UCH-1 (cell line): ENCODE measurements around a stretch of chr3.

DNA sequence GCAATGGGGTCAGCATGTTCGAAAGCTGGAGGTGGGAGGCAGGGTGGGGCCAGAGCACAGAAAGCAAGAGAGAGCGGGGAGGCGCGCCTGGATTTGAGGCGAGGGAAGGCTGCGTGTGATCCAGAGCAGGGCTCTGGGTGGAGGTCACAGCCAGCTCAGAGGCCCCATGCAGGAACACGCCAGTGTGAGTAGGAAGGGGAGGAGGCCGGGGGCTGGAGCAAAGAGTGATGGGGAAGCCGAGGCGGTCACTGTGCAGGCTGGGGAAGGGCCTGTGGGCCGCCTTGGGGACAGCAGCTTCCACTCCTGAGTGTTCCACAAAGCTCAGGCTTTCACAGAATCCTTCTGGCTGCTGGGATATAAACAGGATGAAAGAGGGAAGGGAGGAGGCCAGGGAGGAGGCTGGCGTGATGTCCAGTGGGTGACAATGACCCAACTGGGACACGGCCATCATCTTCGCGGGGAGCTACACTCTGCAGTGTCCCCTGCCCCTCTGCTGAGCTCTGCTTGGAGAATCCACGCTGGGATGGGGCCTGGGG lies 8.6 kb downstream of the DNAJB8 start:
- RRBS = no CpG with 5 or more reads among the region's 16 CpGs

DNA sequence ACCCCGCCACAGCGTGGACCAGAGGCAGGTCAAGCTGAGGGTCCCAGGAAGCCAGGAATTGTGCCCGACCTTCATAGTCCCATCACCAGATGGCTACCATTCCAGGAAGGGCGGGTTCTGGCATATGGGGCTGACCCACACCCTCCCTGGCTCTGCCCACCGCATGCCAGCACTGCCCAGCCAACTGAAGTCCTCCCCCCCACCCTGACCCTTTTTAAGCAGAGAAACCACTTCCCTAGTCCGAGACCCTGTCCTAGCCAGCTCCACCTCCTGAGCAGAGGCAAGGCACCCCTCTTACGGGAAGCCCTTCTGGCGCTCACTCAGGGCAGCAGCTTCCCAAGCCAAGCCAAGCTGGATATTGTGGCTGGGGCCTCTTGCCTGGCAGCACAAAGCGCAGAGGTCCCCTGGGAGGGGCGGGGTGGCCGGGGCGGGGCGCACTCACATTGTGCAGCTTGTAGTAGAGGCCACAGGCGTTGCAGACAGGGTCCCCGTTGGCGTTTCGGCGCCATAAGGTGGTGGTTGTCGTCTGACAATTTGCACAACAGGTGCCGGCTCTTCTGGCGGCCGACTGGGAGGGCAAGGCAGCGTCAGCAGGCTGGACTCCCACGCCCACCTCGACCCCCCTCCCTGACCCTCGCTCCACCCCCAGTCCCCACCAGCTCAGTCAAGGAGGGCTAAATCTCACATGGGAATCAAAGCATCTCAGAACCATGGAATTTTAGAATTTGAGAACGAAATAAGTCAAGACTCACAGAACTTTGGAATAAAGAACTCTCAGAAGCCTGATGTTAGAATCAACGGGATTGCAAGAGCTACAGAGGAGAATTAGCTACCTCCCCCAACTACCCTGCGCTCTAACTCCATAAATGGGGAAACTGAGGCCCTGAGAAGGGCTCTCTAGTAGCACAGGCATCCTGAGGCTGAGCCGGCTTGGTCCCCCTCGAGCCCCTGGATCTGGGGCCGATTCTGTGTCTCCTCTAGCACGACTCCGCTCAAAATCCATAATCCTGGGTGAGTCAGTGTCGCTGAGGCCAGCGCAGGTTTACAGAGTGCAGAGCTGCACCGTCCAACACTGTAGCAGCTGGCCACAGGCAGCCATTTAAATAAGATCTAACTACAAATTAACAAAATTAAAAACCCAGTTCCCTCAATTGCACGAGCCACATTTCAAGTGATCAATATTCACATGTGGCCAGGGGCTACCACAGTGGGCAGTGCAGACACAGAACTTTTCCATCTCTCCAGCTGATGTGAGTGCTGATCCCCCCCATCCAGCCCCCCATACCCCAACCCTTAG lies 11.2 kb downstream of the GATA2 start:
- RRBS = no CpG with 5 or more reads among the region's 38 CpGs

- RRBS = no CpG with 5 or more reads among the region's 15 CpGs
These were observed 8.0 kb downstream of the GATA2 start for GRCh38 chr3:128484776-128485645.

DNA sequence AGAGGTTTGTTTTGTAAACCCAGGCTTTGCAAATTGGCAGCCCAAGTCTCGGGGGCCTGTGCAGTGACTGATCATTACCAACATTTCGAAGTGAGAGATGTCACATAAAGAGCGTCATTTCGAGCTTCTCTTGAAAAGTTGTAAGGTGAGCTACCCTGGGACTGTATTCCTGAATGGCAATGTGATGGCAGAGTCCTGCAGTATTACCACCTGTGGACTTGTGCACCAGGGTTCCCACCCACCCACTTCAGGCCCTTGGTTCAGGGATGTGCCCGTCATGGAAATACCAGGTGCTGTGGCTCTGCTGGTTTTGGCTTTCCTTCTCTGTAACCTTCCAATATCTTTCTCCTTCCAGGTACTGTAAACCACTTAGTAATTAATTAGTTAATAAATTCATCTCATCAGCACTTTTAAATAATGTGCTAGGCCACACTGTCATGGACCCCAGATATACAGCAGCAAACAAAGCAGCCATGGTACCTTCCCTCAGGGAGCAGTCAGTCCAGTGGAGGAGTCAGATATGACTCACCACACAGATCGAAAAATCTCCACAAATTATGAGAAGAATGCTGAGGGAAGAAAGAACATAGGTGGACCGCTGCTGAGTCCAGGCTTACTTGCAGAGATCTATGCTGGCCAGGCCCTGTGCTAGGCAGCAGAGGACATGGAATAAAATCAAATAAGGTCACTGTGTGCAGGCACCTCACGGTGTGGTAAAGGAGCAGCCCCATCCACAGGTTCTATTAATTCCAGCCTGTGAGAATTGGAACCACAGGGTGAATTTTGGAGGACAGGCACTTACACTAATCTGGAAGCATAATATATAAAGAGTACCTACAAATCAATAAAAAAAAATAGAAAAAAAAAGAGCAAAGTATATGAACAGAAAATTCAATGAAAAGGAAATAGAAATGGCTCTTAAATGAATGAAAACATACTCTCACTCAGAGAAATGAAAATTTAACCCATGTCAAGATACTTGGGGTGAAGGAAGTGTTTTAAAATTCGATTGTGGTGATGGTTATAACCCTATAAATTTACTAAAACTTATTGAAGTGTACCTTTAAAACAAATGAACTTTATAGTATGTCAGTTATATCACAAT lies 6.9 kb upstream of the GATA2 start:
- RRBS = no CpG with 5 or more reads among the region's 9 CpGs

- RRBS = no CpG with 5 or more reads among the region's 5 CpGs
These were observed 45.4 kb downstream of the RPN1 start for GRCh38 chr3:128605284-128605633.

DNA sequence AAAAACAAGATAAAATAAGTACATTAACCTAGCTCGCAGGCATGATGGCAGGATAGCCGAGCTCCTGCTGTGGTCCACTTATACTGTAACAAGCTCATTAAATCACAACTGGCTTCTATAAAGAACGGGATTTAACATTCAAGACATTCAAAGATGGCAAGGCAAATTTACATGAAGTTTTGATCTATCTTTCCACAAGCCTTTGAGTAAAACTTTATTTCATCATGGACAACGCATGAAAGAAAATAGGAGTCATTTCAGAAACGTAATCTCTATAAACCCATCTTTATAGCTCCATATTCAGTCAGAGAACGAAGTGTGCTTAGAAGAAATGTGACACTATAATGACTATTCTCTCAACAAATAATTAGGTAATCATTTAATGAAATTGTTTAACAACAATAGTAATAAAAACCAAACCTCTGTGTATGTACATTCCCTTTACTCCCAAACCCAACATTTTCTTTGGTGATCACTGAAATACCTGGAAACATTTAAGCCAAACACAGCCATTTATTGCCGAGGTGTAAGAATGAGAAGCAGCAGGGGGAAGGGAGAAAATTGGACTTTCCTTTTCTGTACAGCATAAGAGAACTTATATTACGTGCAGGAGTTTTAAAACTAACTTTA lies 1.3 kb downstream of the RPN1 start:
- RRBS = no CpG with 5 or more reads among the region's 8 CpGs

- RRBS = no CpG with 5 or more reads among the region's 68 CpGs
These were observed 27.6 kb upstream of the RAB7A start for GRCh38 chr3:128698018-128699091.

DNA sequence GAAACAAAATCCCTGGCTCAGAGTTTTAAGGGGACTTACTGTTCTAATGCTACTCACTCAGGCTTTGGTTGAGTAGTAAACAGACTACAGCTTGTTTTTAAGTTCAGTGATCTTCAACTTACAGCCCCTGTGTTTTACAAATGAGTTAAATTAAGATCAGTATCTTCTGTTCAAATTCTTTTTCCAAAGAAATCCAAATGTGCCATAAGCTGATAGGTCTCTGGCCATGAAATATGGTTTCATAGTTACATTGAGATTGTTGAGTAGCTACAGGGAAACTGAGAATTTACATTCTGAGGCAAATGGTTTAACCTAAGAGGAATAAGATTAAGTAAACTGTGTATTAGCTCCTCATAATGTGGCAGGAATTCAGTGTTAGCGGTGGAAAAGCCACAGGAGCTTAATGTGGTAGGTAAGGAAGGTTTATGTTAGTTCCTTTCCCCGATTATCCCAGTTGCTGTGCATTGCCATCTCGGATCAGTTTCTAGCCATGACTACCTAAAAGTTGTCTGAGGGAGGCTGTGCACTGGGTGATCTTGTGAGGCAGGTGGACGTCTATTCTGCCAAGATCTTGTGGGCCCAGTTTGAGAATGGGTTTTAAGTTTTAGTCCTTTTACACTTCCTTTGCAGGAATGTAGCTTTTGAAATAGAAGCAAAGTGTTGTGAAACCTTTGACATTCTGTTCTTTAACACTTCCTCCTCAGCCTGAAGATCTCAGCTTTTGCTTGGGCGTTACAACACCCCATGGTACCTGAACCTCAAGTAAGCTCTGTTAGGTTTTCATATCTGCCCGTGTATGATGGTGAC lies 33.1 kb downstream of the RAB7A start:
- RRBS = no CpG with 5 or more reads among the region's 6 CpGs

GRCh38 chr3:128884389-128884877 lies 5.0 kb downstream of the ACAD9 start:
- RRBS = no CpG with 5 or more reads among the region's 6 CpGs

DNA sequence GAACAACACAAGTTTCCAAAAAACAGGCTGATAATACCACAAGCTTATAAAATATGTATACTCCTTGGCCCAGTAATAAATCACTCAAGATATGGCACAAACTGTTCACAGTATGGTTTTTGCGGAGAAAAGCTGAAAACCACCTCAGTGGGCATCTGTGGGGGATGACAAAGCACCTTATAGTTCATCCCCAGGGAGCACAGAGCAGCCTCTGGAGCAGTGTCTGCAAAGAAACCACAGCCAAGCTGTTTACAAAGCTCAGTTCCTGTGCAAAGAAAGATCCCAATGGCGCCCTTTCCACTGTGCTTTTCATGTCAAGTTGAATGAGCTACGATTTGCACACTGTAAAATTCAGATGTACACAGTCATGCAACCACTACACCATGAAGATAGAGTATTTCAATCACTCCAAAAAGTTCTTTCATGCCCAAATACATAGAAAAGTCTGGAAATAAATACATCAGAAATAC lies 2.6 kb upstream of the EFCC1 start:
- RRBS = no CpG with 5 or more reads among the region's 3 CpGs

DNA sequence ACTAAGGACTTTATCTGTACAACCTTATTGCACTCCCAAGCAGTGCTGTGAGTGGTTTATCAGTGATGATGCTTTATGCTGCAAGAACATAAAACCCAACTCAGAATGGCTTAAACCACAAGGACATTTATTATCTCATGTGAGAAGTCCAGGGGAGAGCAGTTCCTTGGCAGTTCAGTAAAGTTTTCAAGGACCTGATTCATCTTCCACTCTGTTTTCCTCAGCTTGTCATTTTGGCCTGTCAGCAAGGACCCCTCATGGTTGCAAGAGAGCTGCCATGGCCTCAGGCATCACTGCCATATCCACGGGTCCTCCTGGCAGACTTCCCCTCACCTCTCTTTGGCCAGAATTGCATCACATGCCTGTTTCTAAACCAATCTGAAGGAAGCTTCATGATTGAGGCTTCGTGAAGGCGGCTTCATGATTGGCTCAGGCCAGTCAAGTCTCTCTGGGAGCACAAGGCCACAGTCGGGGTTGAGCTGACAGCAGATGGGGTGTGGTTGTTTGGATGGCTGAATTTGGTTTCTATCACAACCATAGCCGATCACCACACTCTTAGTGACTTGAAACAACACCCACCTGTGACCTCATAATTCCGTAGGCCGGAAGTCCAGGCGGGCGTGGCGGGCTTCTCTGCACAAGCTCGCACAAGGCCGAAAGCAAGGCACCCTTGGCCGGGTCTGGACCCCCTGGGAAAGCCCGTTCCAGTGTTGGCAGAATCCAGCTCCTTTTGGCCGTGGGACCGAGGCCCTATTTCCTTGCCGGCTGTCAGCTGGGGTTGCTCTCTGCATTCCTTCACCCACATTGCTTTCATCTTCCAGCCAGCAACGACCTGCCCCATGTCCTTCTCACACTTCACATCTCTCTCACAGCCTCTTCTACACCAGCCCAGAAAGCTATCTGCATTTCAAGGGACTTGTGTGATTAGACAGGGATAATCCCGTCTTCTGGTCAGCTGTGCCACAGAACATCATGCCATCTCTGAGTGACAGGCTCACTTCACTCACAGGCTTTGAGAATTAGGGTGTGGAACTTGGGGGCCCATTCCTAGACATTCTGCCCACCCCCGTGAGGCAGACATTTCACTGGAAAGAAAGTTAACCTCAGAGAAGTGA lies 16.1 kb downstream of the EFCC1 start:
- RRBS = 63% methylated on average over 11 of the region's 20 CpGs

- RRBS = no CpG with 5 or more reads among the region's 15 CpGs
These were observed 21.3 kb downstream of the EFCC1 start for GRCh38 chr3:129022104-129023138.

DNA sequence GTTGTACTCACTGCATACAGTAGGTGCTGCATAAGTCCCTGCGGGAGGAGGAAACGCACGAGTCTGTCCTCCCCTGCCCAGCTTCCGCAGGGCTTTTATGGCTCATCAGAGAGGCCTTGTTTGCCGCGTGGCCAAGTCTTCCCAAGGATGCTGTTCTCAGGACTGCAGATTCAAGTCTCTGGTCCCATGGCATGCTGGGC lies 13.2 kb upstream of the GP9 start:
- RRBS = no CpG with 5 or more reads among the region's 6 CpGs

- RRBS = no CpG with 5 or more reads among the region's 3 CpGs
These were observed 4.1 kb downstream of the GP9 start for GRCh38 chr3:129064769-129065032.

GRCh38 chr3:129067453-129068444 lies 7.2 kb downstream of the GP9 start:
- RRBS = 33% methylated on average over 2 of the region's 25 CpGs

GRCh38 chr3:129087819-129088330 lies 27.3 kb downstream of the GP9 start:
- RRBS = no CpG with 5 or more reads among the region's 13 CpGs

GRCh38 chr3:129311892-129312457 lies 4.1 kb downstream of the H1-10 start:
- RRBS = no CpG with 5 or more reads among the region's 2 CpGs

- RRBS = no CpG with 5 or more reads among the region's 3 CpGs
These were observed 31.3 kb downstream of the EFCAB12 start for GRCh38 chr3:129397230-129397459.

GRCh38 chr3:129429872-129431074 lies 1.8 kb upstream of the EFCAB12 start:
- RRBS = no CpG with 5 or more reads among the region's 4 CpGs

- RRBS = no CpG with 5 or more reads among the region's 17 CpGs
These were observed 11.9 kb downstream of the H1-8 start for GRCh38 chr3:129554785-129555462.